Smooth muscle cell (in vitro differentiated cells): ENCODE measurements around a stretch of chr17.

GRCh38 chr17:45148013-45148390 is 273 bp upstream of the HEXIM1 start:
- RAMPAGE, long total RNA = start-site peak on the minus strand at chr17:45148161-45148235, 27 and 36 reads in 2 replicates

DNA sequence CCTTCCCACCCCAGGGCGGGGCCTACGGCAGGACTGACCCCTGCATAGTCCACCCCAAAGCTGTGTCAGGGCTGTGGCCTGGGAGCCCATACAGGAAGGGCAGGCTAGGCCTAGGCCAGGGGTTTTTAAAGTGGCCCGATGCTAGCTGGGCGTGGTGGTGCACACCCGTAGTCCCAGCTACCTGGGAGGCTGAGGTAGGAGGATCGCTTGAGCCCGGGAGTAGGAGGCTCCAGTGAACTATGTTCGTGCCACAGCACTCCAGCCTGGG is 10.1 kb downstream of the FMNL1 start:
- RAMPAGE, long total RNA = no peak

GRCh38 chr17:45235856-45236348 is 14.2 kb downstream of the FMNL1 start:
- RAMPAGE, long total RNA = no peak

- RAMPAGE, long total RNA = no peak
Measured at GRCh38 chr17:45284280-45285329, 22.7 kb upstream of the SPATA32 start.

DNA sequence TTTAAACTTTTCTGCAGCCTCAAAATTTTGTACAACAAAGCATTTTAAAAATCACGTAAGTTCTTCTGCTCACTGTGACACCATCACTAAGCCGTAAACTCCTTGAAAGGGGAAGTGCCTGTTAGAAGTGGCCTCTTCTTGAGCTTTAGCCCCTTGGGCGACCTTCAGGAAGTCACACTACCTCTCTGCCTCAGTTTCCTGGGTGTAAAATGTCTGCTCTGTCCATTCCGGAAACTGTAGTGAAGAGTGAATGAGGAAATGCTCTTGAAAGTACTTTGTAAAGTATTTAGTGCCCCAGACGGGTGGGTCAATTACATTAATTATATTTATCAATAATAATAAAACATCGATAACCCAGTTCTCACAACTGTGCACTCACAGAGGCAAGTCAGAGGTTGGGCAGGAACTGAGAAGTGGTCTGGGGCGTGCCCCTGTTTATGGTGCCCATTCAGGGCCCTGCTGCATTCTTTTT is 26.4 kb downstream of the ARHGAP27 start:
- RAMPAGE, long total RNA = no peak

DNA sequence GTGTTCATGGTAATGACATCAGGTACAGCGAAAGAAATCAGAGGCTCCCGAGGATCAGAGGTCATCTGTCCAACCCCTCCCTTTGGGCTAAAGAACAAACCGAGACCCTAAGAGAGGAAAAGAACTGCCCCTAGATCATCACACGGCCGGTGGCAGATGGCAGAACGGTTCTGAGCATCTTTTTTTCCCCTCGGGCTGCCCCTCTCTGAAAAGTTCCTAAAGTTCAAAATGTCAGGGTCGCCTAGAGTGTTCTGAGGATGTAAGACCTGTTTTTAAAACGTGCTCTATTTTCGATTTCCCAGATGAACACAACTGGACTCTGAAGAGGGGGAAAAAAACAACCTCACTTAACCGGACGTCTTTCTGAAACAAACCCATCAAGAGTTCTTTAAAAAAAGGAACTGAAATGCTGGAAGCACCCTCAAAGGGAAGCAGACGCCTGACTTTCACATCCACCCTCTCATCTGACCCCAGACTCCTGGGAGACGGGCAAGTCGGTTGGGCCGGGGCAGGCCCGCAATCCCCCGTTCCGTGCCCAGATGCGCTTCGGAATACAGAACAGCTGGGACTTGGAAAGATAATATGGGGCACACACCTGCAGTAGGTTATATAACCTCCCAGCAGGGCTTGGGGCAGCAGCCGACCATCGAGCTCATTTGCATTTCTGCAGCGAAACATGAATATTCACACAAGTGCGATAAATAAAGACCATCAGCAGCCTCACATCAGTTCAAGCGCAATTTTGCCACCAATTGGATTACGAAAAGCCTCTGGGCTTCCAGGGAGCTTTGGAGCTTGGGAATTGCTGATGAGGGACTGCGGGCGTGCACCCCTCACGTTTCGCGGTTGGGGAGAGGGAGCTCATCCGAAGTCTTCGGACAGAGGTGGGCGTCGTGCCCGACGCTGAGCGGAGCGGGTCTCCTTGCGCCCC is 3.8 kb downstream of the ARHGAP27 start:
- RAMPAGE, long total RNA = no peak

- RAMPAGE, long total RNA = no peak
Measured at GRCh38 chr17:45440081-45441123, 7.7 kb upstream of the ARHGAP27 start.

GRCh38 chr17:45456040-45456802 is 23.6 kb upstream of the ARHGAP27 start:
- RAMPAGE, long total RNA = no peak

DNA sequence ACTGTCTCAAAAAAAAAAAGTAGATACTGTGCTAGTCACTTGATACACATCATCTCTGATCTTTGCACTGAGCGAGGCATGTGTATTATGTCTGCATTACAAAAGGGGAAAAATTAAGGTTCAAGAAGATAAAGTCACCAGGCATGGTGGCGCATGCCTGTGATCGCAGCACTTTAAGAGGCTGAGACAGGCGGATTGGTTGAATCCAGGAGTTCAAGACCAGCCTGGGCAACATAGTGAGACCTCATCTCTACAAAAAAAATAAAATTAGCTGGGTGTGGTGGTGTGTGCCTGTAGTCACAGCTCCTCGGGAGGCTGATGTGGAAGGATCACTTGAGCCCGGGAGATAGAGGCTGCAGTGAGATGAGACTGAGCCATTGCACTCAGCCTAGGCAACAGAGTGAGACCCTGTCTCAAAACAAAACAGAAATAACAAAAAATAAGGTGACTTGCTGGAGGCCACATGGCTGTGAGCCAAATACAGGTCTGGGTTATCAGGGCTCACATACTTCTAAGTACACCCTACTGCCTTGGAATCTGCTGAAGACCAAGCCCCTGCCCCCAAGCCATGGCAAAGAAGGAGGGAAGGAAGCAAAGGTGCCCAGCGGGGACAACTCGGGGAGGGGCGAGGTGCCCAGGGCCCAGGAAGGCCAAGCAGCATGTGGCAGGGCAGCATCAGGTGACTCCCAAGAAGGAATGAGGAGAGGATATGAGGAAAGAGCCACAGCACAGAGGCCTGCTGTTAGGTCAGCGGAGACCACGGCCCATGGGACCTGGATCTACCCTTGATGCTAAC is 142.9 kb upstream of the CRHR1 start:
- RAMPAGE, long total RNA = no peak

DNA sequence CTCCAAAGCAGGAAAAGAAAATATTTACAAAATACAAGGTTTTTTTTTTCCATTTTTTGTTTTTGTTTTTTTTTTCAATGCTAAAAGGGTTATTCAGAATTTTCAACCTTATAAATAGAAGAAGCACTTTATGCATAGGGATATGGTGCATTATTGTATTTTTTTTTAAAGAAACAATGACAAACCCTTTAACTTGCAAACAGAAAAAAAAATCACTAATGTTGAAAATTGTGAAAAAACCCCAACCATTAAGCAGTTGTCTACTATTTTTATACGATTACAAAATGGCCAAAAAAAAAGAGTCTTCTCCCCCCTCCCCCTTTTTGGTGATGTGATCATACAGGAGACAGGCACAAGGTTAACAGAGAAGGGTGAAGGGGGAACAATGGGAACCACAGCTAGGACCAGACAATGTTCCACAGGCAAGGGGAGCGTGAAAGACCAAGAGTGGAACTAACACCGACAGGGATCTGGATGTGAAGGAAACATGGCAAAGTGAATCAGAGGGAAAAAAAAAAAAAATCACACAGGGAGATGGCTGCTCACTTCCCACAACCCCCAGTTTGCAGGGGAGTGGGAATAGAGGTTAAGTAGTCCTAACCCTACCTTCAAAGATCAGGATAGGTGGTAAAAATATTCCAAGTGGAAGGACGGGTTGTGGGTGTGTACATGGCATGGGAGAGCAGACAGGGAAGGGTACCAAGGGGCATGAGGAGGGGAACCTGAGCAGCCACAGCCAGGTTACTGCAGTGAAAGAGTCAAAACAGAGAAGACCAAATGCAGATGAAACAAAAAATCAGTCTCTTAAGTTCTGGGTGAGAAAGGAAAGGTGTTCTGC is 31.3 kb downstream of the STH start:
- RAMPAGE, long total RNA = no peak

GRCh38 chr17:46064236-46065159 is 65.4 kb downstream of the STH start:
- RAMPAGE, long total RNA = no peak

GRCh38 chr17:46194457-46194906 is 1.3 kb upstream of the KANSL1 start:
- RAMPAGE, long total RNA = no peak

DNA sequence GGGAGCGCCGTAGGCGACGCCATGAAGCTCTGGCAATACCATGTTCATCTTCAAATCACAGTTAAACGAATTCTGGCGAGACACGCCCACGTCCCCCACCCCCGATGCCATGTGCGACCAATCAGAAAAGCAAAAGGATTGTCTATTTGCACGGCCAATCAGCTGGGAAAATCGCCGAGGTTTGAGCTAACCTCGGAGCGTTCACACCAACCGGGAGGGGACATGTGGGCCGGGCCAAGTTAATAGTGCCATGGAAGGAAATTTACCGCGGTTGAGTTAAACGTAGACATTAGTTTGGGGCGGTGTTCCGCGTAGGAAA is 285 bp upstream of the ARL17A start:
- RAMPAGE, long total RNA = no peak

- RAMPAGE, long total RNA = no peak
Measured at GRCh38 chr17:46851735-46852382, 476 bp downstream of the WNT9B start.

- RAMPAGE, long total RNA = no peak
Measured at GRCh38 chr17:46984926-46985456, 5.9 kb upstream of the RPRML start.

- RAMPAGE, long total RNA = no peak
Measured at GRCh38 chr17:47188064-47188637, 944 bp downstream of the CDC27 start.

DNA sequence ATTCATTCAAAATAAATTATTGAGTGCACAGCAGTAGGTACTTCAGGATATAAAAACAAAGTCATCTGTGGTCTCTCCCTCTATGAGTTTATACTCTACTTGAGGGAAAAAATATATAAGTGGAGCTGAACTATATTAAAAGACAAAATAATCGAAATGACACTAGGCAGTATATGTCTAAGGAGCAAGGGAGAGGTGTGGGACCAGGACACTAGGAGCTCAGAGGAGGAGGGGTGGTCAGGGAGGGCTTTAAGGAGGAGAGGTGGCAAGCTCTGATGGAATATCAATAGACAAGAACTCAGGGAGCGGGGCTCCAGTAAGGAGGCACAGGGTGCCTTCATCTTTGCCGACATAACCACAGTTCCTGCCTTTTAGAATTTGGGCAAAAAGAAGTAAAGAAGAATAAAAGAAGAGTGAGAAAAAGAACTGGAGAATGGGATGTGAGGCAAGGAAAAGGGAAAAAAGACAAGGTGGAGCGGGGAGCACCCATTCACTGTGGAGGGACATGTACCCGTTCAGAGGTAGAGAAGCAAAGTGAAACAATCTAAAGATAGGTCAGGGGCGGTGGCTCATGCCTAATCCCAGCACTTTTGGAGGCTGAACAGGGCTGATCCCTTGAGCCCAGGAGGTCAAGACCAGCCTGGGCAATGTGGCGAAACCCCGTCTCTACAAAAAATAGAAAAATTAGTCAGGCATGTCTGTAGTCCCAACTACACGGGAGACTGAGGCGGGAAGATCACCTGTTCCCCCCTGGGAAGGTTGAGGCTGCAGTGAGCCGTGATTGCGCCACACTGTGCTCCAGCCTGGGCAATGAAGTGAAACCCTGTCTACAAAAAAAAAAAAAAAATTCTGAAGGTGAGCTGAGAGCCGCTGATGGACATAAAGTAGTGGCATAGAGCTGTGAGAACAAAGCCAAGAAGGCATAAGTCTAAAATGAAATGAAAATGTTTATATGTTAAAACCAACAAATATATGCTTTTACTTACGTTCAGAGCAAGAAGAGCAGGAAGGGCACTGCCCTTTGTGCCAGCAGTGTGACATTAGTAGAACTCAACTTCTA is 21.6 kb downstream of the MYL4 start:
- RAMPAGE, long total RNA = no peak

- RAMPAGE, long total RNA = no peak
Measured at GRCh38 chr17:47493188-47493538, 37.7 kb upstream of the NPEPPS start.

DNA sequence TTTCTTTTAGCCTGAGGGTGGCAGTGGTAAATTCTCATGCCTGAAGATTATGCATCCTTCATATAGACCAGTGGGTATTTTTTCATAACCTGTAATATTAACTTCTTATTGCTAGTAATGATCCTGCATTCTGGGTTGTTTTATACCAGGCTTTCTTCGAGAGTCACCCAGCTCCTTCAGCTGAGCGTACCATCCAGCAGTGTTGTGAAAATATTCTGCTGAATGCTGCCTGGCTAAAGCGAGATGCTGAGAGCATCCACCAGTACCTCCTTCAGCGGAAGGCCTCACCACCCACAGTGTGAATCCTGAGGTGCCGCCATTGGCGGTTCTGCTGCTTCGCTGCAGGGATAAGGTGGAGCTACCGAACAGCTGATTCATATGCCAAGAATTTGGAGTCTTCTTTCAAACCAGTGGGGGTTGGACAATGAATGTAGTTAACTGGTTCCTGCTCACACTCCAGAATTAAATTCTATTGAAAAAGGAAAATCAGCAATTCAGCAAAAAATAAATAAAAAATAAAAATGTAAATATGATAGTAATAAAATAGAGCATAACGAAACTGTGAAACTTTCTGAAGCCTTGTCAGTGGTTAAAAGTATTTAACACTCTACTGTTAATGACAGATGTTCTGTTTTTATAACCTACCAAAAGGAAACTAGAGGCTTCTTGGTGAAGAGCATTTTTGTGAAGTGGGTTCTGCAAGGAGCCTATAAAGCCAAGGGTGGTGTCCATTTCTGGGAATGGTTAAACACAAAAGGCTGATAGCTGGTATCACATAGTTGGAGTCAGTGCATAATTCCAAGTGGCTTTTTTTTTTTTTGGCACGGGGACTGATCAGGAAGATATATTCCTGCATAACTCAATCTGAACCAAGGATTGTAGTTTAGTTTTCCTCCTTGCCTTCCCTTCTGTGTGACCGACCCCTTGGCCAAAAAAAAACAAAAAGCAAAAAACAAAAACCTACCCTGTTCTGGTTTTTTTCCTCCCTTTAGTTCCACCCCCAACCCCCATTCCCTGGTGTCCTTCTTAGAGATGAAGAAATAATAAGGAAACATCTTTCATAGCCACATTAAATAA is 27.8 kb upstream of the KPNB1 start:
- RAMPAGE, long total RNA = no peak

- RAMPAGE, long total RNA = no peak
Measured at GRCh38 chr17:47829804-47830018, 1.6 kb downstream of the MRPL10 start.